Diencephalon (tissue), 2 donors: Measurements from ENCODE around the gene HDAC7.

DNA sequence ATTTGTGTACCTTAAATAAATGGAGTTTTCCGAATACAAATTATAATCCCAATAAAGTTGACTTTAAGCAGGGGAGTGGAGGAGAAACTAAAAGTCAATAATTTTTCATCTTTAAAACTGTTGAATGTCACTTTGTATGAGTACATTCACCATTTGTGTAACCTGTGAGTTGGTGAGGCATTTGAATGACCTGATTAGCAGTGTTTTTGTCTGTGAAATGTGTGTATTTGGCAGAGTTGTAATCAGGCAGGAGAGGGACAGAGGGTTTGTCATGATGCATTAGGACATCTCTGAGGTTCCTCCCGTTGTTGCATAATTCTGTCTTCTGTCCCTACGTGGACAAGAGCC, 208.8 kb downstream of the SLC38A4 start:
- RAMPAGE, long total RNA, result no peak

- RAMPAGE, long total RNA, result no peak
Measured at GRCh38 chr12:46783557-46784329, 42.1 kb downstream of the SLC38A4 start.

GRCh38 chr12:46797720-46798984, 27.6 kb downstream of the SLC38A4 start:
- RAMPAGE, long total RNA, result no peak

- RAMPAGE, long total RNA, result no peak
Measured at GRCh38 chr12:46799977-46800811, 25.6 kb downstream of the SLC38A4 start.

DNA sequence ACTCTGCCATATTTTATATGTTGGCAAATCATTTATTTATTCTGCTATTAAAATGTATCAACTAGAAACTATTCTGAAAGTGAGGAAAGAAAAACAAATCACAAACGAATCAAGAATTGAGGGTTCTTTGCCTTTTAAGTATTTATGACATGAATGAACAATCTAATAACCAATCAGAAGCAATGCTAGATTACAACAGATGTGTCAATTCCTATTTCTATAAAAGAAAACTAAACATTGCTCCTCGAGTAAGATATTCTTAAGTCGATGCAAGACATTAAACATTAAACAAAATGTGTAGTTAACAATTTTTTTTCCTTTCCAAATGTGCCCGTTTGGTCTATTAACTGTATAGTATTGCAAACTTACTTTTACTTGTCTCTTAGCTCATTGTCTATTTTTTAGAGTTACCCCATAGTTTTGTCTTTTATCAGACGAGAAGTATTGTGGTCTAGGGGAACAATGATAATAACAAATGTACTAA, 21.4 kb downstream of the SLC38A4 start:
- RAMPAGE, long total RNA, result no peak

DNA sequence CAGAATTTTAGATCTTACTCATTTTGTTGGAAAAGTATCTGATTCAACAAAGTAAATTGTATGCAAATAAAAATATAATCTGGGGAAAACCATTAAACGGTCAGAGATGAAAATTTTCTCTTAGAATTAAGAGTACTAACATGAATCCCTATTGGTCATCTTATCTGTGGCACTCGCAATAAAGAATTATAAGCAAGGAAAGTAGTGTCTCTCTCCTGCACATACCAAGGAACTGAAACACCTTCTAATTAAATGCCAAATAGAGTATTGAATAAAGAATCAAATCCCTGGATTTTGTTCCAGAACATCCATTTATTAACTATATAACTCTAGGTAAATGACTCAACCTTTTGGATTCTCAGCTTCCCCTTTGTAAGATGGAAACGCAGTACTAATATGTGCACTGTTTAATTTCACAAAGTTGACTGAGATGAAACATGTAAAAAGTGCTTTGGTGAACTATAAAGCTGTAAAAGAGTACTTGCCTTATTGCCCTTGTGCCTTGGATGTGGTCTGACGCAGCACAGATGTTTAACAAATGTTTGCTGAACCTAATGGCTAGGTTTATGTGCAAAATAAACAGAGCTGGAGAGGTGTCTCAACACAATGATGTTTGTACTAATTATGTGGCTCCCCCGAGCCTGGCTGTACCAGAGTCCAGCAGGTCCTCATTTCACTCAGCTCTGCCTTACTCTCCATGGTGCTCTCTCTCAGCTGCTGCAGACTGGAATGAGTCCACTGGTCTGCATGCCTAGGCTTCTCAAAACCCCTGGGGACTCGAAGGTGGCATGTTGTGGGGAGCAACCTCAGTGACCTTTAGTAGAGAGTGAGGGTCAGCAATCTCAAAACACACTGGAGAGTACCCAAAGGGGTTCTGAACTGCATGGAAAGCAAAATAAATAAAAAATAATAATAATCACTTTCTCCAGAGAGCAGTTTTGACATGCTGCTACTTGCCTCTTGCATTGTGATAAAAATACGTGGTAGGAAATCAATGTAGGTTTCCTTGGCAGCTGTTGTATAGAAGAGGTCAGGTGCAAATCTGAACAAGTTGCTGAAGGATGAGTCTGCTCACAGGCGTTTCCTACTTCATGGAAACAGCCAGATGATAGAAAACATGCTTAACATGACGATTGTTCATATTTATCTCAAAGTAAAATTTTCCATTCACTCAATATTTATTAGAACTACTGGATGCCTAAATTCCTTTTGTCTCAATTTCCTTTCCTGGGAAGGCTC, 8.3 kb upstream of the AMIGO2 start:
- RAMPAGE, long total RNA, result no peak

DNA sequence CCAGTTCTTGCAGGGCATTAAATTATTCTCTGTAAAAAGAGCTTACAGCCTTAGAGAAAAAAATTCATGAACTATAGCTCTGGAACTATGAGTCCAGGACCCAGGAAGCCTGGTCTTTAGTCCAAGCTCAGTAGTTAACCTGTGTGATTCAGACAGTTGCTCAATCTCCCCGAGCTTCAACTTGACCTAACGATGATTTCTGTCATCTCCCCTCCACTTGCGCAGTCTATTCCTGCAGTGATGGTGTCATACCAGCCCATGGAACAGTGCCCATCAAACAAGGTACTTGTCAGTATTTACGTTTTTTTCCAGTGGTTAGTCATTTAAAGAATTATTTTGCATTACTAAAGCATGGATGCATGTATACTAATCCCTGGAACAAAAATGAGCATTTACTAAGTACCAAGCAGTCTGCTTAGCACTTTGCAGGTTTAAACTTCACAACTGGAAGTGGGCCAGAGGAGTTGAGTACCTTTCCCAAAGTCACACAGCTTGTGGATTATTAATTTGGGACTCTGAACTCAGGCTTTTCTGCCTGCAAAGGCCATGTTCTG, 132.7 kb upstream of the AMIGO2 start:
- RAMPAGE, long total RNA, result no peak

DNA sequence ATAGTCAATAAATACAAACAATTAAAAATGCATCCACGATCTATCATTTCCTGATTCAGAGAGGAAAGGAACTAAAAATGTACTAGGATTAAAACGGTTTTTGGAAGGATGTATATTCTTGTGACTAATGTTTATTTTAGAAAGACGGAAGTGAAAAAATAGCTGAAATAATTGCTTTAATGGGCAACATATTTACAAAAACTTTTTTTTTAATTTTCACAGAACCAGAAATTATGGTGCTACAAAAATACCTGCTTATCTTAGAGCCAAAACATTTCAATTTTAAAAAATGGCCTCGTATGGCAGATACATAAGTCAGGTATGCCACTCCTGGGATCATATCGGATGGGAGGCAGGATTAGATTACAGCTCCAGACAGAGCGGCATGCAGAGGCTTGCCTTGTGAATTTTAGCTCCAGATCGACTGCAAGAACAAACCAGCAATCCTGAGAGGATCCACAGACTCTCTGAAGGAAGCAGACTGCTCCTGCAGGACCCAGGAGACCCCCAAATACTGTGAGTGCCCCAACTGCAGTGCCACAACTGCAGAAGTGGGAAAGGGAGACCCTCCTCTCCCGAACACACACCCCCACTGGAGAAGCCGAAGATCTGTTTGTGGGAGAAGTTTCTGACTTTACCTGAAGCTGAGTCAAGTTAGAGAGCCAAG, 169.3 kb upstream of the AMIGO2 start:
- RAMPAGE, long total RNA, result no peak

GRCh38 chr12:47267763-47268141, 188.0 kb upstream of the AMIGO2 start:
- RAMPAGE, long total RNA, result no peak

DNA sequence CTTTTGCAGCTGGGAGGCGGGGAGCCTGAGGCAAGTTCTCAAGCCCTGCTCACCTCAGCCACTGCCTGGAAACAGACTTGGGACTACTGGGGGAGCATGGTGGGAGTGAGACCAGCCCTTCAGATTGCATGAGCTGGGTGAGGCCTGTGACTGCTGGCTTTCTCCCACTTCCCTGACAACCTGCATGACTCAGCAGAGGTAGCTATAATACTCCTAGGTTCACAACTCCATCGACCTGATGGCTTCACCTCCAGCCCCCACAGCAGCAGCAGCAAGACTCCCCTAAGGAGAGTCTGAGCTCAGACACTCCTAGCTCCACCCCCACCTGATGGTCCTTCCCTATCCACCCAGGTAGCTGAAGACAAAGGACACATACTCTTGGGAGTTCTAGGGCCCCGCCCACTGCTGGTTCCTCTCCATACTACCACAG, 68.9 kb downstream of the RPAP3 start:
- RAMPAGE, long total RNA, result no peak

- RAMPAGE, long total RNA, result no peak
Measured at GRCh38 chr12:47759419-47759707, 683 bp upstream of the RAPGEF3 start.

DNA sequence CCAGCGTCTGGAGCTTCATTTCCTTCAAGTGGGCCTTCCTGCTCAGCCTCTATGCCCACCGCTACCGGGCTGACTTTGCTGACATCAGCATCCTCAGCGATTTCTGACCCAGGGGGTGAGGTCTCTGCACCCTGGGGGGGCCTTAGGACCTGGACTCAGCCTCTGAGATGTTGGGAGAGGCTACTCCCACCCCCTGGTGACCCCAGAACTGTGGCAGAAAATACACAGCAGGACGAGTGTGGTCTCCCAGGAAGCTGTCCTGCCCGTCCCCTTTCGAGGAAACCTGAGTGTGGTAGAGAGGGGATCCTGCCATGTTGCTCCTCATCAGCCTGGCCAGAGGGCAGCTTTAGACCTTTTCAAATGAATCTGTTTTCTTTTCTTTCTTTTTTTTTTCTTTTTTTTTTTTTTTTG, 7.1 kb downstream of the SLC48A1 start:
- RAMPAGE, long total RNA, result no peak

GRCh38 chr12:47789672-47790235, 16.7 kb downstream of the SLC48A1 start:
- RAMPAGE, long total RNA, result no peak

GRCh38 chr12:47810202-47810430, 9.6 kb downstream of the HDAC7 start:
- RAMPAGE, long total RNA, result no peak

DNA sequence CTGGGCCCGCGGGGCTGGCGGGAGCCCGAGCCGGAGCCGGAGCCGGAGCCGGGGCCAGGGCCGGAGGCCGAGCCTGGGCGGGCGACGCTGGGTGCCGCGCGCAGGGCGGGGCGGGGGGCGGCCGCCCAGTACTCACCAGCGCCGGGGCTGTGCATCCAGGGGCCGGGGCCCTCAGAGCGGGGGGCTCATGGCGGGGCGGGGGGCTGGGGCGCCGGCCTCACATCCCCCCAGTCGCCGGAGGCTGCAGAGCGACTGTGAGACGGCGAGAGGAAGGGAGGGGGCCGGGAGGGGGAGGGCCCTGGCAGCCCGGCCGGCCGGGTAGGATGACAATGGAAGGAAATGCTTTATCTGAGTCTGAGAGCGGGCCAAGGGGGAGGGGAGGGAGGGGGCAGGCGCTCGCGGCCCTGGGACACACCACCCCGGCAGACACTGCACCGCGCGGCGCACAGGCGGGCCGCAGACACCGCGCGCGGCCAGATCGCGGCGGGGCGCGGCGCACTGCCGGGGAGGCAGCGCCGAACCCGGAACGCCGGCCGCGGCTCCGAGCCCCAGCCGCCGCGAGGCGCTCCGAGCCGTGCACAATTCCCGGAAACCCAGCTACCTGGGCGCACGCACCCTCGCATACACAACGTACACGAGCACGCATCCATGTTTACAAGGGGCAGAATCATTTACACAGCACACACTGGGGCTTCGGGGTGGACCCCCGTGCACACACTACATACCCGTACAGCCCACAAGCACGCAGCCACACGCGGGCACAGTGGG, at the start of gene HDAC7:
TSS of gene HDAC7 (minus strand) at position 273 of the 768 bp plus-strand sequence.
- RAMPAGE, long total RNA, result no peak

DNA sequence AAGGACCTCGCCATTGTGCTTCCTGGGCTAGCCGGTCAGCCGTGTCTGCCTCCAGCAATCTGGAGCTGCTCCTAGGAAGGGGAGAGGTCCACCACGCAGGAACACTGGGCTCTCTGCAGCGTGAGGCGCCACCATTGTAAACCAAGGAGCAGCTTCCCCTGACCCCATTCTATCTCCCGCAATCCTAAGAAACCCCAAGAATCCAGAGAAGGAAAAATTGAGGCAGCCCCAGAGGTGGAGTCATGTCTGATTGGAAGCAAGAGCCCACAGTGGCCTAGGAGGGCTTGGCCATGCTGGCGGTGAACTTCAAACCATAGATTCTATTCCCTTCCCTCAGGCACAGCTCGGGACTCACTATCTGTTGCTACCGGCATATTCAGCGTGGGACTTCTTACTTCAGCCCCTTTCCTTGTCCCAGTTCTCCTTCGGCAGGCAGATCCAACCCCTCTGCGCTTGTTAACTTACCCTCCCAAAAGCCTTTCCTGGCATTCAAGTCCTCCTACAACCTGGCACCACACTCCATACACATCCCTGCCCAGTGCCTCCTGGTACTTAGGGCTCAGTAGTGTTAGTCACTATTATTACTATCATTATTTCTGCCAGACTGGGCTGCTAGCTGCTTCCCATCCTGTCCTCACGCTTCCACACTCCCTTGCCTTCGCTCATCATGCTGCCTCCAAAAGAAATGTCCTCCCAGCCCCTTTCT, 1.4 kb upstream of the HDAC7 start:
- RAMPAGE, long total RNA, result no peak

DNA sequence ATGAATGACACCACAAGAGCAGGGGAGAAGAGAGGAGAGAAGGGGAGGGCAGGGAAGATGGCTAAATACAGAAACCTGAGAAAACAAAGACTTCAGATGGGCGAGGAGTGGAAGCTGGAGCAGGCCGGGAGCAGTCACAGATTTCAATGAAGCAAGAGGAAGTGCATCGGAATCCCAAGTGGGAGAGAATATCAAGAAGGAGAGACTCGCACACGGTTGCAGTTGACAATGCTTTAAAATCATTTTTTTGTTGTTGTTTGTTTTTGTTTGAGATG, 11.0 kb upstream of the HDAC7 start:
- RAMPAGE, long total RNA, result no peak

- RAMPAGE, long total RNA, result no peak
Measured at GRCh38 chr12:47844224-47845153, 24.8 kb upstream of the HDAC7 start.

- RAMPAGE, long total RNA, result no peak
Measured at GRCh38 chr12:47858665-47859350, 39.1 kb upstream of the HDAC7 start.

GRCh38 chr12:47863369-47863909, 41.4 kb downstream of the VDR start:
- RAMPAGE, long total RNA, result no peak